GM19240 (cell line): ENCODE results near the gene CUBN.

- RRBS, result no CpG with 5 or more reads among the region's 7 CpGs
These were observed 279.4 kb downstream of the PRPF18 start for GRCh38 chr10:13866101-13866533.

DNA sequence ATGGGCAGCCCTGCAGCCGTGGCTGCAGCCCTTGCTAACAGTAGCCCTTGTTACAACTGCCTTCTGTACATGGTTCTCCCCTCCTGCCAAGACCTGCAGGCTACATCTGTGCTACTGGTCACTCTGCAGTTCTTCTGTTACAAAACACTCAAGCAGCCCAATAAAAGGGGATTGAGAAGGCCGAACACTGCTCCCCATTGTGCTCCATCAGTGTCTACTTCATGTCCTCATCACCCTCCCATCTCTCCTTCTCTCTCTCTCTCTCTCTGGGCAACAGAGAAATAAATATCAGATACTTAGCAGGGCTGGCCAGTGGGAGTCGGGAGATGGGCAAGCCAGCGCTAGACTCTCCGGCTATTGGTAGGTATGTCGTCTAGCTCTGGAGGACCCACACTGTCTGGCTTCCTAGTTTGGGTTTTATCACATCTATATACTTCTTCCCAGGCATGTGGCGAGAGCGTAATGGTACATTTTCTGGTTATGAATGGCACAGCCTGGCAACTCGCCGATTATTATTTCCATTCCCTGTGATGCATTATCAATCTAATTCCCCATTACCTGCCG, 299.0 kb downstream of the PRPF18 start:
- RRBS, result no CpG with 5 or more reads among the region's 11 CpGs

DNA sequence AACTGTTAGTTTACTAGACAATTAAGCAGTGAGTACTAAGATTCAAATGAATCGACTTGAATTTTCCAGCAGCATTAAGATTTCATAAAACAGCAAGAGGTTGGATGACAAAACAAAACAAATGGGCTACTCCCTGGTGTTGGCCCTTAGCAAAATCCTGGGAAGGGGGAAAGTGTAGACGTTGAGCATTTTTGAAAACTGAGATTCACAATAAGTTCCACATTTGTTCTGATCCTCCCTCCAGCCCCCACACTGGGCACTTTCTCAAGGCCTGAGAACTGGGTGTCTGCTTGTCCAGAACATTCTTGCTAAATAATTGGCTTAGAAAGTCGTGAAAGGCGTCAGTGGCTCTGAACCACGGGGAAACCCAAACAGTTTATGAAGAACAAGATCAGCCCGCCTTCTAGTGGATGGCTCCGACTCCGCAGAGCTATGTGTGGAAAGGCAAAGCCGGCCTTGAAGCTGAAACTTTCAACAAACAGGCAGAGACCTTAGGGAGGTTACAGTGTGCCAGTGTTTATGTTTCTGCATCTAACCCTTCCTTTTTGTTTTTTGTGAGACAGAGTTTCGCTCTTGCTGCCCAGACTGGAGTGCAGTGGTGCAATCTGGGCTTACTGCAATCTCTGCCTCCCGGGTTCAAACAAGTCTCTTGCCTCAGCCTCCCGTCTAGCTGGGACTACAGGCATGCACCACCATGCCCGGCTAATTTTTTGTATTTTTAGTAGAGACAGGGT, 370.1 kb downstream of the PRPF18 start:
- RRBS, result no CpG with 5 or more reads among the region's 13 CpGs

GRCh38 chr10:14532471-14533391, 202.0 kb upstream of the FRMD4A start:
- RRBS, result no CpG with 5 or more reads among the region's 21 CpGs

- RRBS, result no CpG with 5 or more reads among the region's 8 CpGs
These were observed 190.0 kb downstream of the FAM107B start for GRCh38 chr10:14584538-14585235.

- RRBS, result no CpG with 5 or more reads among the region's 7 CpGs
These were observed 121.1 kb downstream of the FAM107B start for GRCh38 chr10:14653365-14654184.

DNA sequence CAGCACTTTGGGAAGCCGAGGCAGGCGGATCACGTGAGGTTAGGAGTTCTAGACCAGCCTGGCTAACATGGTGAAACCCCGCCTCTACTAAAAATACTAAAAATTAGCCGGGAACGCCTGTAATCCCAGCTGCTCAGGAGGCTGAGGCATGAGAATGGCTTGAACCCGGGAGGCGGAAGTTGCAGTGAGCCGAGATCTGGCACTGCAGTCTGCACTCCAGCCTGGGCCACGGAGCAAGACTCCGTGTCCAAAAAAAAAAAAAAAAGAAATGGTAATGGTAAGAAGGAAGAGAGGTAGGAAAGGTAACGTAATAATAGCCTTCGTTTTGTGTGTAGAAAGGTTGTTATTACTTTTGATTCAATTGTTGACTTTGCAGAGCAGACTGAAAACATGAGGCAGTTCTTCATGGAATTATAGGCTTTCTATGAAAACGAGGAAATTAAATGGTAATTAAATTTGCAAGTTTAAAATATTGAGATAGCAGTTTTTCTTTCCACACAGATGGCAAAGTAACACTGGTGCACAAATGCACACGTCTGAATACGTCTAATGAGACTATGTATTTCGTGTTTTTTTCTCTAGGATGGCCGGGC, 1.3 kb downstream of the HSPA14 start:
- RRBS, result 7% methylated on average over 2 of the region's 18 CpGs

GRCh38 chr10:15046600-15047427, 3.1 kb downstream of the OLAH start:
- RRBS, result 83% methylated on average over 1 of the region's 11 CpGs

- RRBS, result 16% methylated on average over 2 of the region's 9 CpGs
These were observed 1.1 kb upstream of the NMT2 start for GRCh38 chr10:15169553-15169959.

DNA sequence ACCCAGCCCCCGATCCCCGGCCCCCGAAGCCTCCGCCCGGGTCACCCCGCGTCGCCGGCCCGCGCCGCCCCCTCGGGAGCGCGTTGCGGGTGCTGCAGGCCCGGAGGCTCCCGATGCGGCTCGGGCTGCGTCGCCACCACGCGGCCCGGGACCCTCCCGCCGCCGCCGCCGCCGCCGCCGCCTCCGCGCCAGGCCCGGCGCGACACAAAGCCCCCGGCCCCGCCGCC, 457 bp downstream of the FAM171A1 start:
- RRBS, result 4% methylated on average over 28 of the region's 41 CpGs

GRCh38 chr10:15395843-15396337, 24.8 kb upstream of the FAM171A1 start:
- RRBS, result no CpG with 5 or more reads among the region's 3 CpGs

- RRBS, result no CpG with 5 or more reads among the region's 14 CpGs
These were observed 71.0 kb upstream of the FAM171A1 start for GRCh38 chr10:15442066-15442451.

DNA sequence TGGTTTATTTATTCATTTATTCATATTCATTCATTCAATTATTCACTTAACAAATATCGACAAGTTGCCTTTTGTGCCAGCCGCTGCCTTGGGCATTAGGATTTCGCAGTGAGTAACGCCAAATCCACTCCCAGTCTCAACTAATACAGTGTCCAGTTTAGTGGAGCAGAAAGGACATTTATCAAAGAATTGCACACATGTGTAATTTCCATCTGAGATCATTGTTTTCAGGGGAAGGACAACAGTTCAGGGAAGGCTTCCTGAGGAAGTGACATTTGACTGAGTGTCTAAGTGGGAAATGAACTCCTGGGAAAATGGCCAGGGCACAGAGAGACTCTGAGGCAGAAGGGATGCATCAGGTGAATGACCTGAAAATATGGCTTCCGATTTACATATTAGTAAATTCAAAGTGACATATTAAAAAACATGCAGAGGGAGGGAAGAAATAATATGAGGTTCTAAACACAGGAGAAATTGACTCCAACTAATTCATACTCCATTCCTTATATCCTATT, 89.4 kb downstream of the ITGA8 start:
- RRBS, result no CpG with 5 or more reads among the region's 5 CpGs

DNA sequence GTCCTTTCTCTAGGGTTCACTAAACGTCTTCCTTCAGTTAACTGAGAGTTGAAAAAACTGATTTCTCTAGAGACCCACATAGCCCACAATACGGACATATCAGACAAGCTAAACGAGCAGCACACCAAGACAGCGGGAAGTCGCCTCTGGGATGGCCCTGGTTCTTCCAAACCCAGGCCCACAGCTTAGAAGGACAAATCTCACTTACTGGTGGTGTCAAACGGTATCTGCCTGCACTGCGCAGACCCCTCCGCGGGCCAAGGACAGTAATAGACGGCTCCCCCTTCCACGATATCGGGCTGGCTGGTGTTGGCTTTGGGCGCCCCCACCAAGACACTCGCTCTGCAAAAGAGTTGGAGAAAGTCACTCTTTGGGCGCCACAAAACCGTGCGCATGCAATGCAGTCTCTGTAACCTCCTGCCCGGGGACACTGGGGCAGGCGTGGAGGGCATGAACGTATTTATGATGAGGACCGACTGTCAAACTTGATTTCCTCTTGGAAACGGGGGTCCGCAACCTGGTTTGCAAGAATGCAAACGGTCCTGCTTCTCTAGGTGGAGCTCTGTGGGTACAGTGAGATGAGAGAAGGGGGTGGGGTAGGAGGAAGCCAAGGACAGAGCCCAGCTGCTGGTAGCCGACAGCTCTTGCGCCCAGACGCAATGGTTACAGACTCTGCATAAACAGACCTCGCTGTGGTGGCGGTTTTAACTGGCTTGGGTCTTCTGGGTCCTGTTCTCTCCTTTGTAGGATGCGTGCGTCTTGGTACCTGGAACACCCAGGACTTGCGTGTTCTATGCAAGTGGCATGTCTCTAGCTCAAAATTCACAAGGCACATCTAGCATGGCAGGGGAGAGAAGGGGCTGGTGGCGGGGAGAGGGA, 925 bp downstream of the ITGA8 start:
- RRBS, result no CpG with 5 or more reads among the region's 33 CpGs

GRCh38 chr10:15856765-15857604, 3.3 kb downstream of the MINDY3 start:
- RRBS, result no CpG with 5 or more reads among the region's 5 CpGs

GRCh38 chr10:16787271-16788042, 29.8 kb downstream of the RSU1 start:
- RRBS, result no CpG with 5 or more reads among the region's 14 CpGs

DNA sequence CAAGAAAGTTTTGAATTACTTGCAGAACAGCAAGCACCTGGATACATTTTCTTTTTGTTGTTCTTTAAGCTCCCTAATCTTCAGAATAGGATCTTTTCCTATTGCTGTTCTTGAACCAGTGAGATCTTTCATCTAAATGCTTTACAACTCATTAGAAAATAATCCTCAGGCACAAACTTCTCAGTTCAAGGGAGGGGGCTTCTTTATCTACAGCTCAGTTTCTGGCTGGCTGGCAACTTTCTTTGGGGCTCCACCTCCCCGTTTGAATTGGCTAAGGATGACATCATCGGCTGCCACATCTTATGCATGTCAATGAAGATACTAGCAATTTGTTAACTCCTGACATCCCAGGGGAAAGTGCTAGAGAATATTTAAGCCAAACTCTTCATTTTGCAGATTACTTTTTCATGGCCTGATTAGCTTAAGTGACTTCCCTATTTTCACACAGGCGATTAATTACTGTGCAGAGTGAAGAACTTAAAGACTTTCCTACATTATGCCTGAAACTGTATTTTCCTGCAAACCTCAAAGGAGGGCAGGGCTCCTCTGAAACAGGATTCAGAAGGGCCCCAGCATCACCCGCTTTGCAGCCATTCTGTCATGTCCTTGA, 133.9 kb upstream of the RSU1 start:
- RRBS, result no CpG with 5 or more reads among the region's 4 CpGs

DNA sequence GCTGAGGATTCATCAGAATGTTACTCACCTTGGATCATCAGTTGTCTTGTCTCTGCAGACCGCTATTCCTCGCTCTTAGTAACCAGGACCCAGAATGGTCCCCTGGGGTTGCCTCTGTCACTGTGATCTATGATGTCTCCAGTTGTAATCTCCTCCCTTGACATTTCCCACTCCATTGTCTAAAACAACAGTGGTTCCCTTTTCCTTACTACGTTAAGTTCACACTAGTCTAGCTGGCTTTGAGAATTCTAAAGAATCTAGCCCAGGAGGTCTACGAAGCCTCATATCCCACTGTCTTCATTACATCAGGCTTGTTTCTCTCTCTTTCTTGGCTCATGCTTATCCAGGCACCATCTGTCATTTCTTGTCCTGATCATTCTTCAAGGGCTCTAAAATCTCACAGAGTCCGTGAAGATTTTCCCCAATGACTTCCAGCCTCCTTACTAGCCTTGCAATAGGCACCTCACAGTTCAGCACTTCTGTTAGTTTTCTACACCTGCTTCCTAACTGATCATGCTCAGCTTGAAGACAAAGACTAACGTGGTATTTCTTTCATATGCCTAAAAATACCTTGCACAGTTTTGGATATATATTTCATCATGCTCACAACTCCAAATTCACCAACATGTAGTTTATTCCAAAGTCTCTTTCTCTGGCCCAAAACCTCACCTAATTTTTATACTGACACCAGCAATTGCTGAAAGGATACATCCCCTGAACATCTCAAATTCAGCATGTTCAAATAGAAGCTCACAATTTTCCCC, 125.7 kb downstream of the CUBN start:
- RRBS, result no CpG with 5 or more reads among the region's 6 CpGs

DNA sequence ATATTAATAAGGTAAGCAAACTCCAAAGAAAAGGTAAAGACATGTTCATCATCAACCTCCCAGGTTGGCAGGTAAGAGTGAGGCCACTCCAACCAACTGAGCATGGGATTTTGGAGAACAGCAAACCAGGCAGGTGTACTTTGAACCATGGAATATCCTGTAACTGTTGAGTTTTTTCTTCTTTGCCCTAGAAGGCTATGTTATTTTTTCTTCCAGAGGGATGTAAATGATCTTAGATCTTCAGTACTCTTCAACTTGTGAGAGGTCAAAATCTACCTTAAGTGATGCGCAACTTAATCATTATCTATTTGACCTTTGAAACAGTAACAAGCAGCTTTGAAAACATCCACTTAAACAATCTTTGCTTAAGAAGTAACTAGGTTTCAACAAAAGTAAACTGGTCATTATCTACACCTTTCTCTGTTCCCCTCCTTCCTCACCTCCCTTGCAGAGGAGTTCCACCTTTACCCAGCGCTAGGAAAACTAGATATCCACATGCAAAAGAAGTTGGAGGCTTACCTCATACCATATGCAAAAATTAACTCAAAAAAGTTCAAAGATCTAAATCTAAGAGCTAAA, at the start of gene CUBN:
CUBN (minus strand) TSS at position 98 of the 579 bp plus-strand sequence.
- RRBS, result no CpG with 5 or more reads among the region's 2 CpGs

DNA sequence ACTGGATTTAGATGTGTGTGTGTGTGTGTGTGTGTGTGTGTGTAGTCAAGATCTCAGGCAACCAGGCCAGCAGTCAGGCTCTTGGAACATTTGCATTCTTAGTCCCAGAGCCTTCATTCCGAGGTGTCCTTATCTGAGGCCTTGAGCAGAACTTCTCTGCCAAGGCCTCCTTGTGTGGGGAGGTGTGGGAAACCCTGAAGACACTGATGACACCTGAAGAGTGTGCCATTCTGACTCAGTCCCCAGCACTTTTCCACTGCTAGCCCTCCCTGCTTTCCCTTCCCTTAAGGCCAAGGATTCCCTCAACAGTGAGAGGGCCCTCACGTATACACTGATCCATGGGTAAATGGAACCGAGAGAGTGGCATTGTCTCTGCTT, 30.4 kb downstream of the TRDMT1 start:
- RRBS, result no CpG with 5 or more reads among the region's 3 CpGs